Bronchial epithelial cell (primary cell): ENCODE results near the gene PMAIP1.

GRCh38 chr18:58403596-58404263 is 225.2 kb downstream of the ALPK2 start:
- RRBS, 2 experiments, result no CpG with 5 or more reads among the region's 17 CpGs

GRCh38 chr18:58444123-58444854 is 184.6 kb downstream of the ALPK2 start:
- RRBS, 2 experiments, result no CpG with 5 or more reads among the region's 9 CpGs

DNA sequence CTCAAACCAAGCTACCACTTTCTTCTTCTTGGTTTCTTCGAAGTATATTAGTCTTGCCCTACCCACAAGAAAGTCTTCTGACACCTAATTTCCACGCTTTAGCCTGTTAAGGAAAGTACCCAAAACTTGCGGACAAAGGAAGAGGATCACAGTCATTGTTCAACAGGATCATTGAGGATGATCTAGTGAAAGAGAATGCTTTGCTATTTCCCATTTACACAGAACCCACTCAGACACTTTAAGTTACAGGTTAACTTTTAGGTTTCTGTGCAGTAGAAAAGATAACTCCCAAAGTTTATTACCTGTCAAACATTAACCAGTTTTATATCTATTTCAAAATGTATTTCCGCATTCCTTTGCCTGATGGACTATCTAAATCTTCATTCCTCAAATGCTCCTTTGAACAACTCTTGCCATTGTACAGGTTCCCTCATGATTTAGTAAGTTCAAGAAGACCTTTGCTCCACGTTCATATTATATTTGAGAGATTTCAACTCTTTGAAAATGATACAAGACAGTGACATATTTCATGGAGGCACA is 102.1 kb downstream of the ALPK2 start:
- RRBS, 2 experiments, result no CpG with 5 or more reads among the region's 5 CpGs

GRCh38 chr18:58669721-58670261 is 1.5 kb upstream of the MALT1 start:
- RRBS, 2 experiments, result no CpG with 5 or more reads among the region's 11 CpGs

GRCh38 chr18:58691235-58691638 is 20.0 kb downstream of the MALT1 start:
- RRBS, 2 experiments, result no CpG with 5 or more reads among the region's 7 CpGs

DNA sequence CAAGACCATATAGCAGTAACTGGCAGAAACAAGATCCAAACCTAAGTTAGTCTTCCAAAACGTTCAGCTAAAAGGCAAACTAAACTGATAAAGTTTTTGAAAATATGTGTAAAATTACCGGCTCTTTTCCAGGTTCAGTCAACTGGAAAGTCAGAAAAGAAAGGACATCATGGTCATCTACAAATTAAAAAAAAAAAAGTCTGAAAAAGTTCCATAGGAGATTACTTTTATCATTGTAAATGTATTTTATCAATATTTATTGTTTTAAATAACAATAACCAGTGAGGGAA is 11.7 kb downstream of the LMAN1 start:
- RRBS, 2 experiments, result no CpG with 5 or more reads among the region's 2 CpGs

DNA sequence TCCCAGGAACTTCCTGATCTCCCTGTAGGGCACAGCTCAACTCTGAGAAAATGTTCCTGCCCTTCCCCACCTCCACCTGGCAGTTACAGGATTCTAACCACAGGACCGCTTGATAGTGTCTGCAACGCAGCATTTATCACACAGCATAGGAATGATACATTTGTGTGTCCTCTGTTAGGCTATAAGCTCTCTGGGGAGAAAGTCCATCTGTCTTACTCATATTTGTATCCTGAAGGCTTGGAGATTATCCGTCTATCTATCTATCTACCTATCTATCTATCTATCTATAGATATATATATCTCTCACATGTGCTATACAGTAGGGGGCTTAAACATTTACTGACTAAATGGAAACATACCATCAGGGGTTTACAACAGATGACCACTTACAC is 6.4 kb downstream of the LMAN1 start:
- RRBS, 2 experiments, result no CpG with 5 or more reads among the region's 3 CpGs

DNA sequence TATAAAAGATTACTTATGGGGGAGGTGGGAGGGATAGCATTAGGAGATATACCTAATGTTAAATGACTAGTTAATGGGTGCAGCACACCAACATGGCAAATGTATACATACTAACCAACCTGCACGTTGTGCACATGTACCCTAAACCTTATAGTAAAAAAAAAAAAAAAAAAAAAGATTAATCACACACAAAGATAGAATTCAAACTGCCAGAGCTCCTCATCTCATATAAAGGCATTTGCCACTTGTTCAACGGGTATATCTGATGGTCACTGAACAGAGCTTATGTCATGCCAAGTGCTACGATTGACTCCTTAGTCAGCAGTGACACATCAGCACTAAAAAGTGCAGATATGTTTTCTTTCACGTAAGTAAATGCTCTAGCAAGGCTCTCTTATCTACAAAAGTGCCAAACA is 1.2 kb downstream of the LMAN1 start:
- RRBS, 2 experiments, result no CpG with 5 or more reads among the region's 4 CpGs

DNA sequence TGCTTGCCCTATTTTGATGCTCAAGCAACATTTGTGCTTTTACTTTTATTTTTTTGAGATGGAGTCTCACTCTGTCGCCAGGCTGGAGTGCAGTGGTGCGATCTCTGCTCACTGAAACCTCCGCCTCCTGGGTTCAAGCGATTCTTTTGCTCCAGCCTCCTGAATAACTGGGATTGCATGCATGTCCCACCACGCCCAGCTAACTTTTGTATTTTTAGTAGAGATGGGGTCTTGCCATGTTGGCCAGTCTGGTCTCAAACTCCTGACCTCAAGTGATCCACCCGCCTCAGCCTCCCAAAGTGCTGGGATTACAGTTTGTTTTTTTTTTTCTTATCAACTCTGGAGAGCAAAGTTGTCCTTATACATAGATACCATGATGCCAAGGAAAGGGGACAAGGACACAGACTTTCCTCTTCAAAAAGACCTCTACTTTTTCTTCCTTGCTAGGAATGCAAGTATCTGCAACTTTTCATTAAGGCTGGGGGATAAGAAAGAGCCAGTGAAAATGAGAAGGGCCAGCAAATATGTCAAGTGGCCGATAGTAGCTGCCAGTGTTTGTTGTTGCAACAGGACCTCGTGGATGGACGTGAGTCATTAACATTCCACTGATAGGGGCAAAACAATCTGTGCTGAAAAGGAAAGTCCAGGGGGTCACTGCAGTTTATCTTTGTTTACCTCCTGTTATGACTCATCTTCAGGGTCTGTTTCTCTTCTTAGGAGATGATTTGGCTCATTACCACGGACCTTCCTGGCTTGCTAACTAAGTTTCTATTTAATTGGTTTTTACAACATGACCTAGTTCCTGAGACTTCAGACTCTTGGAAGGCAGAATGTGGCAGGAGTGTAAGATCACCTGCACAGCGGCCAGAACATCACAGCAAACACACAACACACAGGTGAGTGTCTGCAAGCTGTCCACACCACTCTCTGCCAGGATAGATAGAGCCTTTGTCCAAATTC is 157.1 kb upstream of the LMAN1 start:
- RRBS, 2 experiments, result no CpG with 5 or more reads among the region's 11 CpGs

GRCh38 chr18:59899194-59900110 is at the start of gene PMAIP1:
TSS of gene PMAIP1 (plus strand) at chr18:59899996.
- RRBS, 2 experiments, result 1% methylated on average over 9 of the region's 67 CpGs

DNA sequence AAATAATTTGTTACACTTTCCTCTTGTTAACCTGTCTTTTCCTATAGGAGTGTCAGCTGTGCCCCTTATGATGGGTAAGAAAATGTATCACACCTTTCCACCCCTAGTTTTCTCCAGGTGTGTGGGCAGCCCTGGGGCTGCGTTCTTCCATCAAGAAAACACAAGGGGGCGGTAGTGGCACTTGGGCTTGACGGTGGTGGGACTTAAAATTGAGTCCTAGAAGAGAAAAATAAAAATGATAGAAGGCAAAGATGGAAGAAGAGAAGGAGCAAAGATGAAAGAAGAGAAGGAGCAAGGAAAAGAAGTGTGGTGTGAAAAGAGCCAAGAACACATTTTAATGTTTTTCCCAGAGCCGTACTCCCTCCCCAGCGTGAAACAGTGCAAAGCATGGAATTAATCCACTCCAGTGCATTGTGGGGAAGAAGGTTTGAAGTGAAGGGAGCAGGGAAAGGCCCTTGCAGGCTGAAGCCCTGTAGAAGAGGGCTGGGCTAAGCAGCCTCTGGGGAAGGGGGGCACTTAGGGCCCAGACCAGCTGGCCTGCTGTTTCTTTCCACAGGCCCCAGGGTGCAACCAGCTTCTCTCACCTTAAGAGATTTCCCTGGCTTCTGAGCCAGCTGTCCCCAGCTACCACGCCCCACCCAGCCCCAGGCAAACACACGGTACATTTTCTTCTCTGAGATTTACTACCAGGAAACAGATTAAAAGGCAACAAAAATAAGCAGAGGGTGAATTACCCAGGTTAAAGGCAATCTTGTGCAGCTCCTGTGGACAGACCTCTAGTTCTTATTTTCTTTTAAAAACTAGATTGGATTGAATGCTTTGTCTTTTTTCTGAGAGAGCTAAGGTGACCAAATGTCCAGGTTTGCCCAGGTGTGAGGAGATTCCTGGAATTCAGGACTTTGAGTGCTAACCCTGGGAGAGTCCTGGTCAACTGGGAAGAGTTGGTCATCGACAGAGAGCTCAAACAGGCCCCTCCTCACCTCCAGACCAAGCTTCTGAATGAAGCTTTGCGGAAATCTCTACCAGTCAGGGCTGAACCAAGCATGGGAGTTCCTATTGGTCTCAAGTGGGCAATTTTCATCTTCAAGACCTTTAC is 256.6 kb downstream of the RNF152 start:
- RRBS, 2 experiments, result no CpG with 5 or more reads among the region's 9 CpGs

DNA sequence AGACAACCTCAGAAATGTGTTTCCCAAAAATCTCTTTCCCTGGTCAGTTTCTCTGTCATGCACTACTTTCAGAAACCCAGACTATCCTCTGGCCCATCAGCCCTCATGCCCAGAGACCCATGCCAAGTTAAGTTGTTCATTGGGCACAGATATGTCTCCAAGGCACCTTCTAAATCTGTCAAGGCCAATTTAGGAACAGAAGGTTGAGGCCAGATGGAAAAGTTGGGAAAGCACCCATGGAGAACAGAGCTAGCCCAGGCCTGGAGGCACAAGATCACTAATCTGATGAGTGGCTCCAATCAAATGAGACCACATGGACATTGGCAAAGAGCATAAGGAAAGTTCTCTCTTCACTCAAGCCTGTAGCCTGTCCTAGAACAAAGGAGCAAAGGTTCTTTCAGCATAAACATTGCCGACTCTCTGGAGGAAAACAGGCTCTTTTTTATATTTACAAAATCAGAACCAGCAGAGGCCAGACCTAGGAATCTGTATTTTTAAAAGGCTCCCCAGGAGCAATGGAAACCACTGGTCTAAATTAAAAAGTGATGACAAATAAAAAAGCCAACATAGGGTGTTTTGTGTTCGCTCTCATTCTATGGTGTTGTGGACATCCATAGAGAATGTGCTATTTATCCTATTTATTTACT is 154.7 kb downstream of the RNF152 start:
- RRBS, 2 experiments, result no CpG with 5 or more reads among the region's 2 CpGs

DNA sequence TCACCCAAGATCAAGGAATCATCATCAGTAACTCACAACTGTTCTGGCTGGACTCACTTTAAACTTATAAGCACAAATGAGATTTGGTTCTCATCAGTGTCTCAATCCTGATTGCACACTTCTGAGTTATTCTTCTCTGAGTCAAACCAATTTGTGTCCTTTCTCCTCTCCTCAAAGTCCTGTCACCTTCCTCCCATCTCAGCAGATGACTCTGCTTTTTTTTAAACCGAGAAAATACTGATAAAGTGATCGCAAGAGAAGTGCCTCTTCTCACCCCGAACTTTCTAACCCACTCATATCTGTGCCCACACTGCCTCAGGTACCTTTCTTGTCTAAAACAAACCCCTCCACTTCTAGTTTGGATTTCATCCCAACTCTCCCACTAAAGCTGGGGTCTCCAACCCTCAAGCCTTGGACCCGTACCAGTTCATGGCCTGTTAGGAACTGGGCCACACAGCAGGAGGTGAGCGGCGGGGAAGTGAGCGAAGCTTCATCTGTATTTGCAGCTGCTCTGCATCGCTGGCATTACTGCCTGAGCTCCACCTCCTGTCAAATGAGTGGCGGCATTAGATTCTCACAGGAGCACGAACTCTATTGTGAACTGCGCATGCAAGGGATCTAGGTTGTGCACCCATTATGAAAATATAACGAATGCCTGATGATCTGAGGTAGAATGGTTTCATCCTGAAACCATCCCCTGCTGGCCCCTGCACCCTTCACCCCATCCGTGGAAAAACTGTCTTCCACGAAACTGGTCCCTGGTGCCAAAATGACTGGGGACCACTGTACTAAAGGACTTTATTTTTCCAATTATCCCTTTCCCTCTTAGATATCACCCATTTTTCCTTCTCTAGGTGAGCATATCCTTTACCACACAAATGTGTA is 130.3 kb downstream of the PIGN start:
- RRBS, 2 experiments, result no CpG with 5 or more reads among the region's 14 CpGs

GRCh38 chr18:62057299-62058040 is 129.4 kb downstream of the PIGN start:
- RRBS, 2 experiments, result no CpG with 5 or more reads among the region's 3 CpGs

DNA sequence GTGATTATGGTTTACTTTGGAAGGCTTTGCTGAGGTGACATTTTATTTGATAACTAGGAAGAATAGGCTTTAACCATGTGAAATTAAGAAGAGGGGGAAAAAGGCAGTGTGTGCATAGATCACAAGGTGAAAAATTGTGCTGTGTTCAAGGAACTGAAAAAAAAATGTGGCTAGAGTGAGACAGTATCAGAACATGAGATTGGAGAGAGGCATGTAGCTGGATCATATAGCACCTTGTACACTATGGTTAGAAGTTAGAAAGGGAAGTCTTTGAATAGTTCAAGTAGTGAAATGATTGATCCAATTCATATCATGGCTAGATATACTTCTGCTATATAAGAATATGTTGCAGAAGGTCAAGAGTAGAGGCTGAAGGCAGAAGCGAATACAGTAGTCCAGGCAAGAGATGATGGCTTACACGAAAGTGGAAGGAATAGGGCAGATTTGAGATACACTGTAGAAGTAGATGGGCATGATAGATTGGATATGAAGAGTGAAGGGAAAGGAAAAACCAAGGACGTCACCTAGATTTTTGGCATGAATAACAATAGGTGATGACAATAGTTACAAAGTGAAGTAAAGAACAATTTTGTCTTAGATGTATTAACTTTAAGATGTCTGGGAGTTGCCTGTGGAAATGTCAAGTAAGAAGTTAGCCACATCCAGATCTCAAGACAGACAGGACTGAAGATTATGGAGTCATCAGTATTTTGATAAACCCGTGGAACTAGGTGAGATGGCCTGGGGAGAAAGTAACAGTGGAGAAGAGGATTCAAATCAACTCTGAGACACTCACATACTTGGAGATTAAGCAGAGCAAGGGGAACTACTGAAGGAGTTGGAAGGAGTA is 12.0 kb upstream of the TNFRSF11A start:
- RRBS, 2 experiments, result no CpG with 5 or more reads among the region's 4 CpGs

DNA sequence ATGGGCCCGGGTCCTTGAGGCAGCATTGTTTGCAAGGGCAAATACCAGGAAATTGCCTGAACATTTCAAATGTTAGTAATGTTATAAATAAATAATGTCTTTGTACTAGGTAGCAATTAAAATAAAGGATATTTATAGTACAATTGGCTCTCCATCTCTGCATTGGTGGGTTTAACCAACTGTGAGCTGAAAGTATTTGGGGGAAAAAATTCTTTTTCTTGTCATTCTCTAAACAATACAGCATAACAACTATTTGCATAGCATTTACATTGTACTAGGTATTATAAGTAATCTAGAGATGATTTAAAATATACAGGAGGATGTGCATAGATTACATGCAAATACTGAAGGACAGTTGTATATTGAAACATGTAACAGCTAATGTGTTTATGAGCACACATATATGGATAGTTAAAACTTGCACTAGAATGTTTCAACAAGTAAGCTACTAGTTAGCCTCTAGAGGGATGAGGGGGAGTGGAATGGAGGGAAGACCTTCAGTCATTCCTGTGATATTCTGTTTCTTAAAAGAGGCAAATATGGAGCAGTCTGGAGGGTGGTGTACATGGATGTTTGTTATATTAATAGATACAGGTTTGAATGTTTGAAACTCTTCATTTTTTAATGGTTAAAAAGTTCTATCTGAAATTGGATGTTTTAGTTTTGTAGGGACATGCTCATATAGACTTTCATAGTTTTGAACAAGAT is 37.0 kb downstream of the ZCCHC2 start:
- RRBS, 2 experiments, result no CpG with 5 or more reads among the region's 1 CpG

DNA sequence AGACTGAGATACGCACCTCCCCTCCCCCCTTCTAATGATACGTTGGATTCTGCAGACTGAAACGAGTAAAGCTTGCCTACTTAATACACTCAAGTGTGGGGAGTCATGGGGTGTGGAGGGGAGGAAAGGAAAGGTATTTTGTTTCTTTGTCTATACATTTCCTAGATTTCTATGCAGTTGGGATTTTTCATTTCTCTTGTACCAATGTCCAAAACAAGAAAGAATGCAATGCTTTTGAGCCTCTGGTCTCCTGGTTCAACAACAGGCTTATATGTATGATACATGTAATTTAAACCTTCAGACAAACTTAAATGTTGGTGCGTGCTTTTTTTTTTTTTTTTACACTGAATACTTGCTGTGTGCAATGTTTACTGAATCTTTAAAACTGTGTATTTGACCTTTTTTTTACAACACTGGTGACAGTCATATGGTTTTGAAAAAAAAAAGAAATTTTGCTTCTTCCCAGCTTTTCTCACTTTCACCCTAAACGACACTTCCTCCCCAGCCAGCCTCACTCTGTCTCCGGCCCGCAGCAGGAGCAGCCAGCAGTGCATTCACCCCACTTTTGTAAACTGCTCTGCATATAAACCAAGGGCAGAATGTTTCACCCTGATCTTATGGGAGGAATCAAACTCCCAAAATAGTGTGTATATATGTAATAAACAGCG is 53.8 kb downstream of the ZCCHC2 start:
- RRBS, 2 experiments, result no CpG with 5 or more reads among the region's 8 CpGs

DNA sequence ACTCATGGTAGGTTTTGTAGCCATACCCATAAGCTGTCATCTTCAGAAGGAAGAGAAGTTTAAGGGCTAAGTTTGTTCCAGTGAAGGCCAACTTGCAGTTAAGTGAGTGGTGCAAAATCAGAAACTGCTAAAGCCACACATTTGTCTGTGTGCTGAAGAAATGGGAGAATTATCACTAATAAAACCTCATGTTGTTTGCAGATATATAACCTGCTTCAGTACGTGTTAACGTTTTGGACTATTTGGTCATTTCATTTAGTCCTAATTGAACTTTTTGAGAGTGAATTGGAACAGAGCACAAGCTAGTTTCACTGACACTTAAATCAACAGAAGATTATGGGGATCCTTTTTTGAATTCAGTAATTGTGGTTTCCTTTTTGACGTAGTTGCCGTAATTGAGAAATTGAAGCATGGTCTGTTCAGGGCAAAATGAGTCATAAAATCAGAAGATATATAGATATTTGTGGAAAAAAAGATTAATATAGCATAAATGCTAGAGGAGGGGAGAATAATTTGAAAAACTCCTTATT is 69.2 kb downstream of the PHLPP1 start:
- RRBS, 2 experiments, result no CpG with 5 or more reads among the region's 4 CpGs

GRCh38 chr18:63126988-63128075 is 192.2 kb downstream of the BCL2 start:
- RRBS, 2 experiments, result no CpG with 5 or more reads among the region's 18 CpGs

GRCh38 chr18:63159710-63160881 is 159.5 kb downstream of the BCL2 start:
- RRBS, 2 experiments, result no CpG with 5 or more reads among the region's 20 CpGs